HGPS cell (cell line): ENCODE measurements around a stretch of chr5.

DNA sequence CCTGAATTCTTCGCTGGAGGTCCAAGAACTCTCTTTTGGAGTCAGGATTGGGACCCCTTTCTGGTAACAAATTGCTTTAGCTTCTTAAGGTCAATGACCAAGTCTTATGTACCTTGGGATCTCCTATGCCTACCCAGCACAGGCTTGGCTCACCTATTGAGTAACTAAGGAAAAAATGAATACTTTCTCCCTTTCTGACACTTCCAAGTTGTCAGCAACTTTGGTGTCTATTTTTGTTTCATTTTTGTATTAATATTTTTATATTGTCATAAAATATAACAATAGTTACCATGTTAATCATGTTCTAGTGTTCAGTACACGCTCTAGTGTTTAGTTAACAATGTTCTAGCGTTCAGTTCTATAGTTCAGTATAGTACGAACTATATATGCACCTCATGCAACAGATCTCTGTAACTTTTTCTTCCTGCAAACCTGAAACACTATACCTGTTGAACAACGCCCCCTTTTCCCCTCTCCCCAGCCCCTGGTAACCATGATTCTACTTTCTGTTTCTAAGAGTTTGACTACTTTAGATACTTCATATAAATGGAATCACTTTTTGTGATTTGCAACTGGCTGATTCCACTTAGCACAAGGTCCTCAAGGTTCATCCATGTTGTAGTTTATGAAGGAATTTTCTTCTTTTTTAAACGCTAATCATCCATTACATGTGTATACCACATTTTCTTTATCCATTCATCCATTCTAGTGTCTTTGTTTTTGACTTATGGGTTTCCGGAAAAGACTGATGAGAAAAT, 1.7 kb upstream of the RHOBTB3 start:
- RRBS = no CpG with 5 or more reads among the region's 7 CpGs

- RRBS = no CpG with 5 or more reads among the region's 6 CpGs
Measured at GRCh38 chr5:95730246-95730601, 912 bp upstream of the RHOBTB3 start.

DNA sequence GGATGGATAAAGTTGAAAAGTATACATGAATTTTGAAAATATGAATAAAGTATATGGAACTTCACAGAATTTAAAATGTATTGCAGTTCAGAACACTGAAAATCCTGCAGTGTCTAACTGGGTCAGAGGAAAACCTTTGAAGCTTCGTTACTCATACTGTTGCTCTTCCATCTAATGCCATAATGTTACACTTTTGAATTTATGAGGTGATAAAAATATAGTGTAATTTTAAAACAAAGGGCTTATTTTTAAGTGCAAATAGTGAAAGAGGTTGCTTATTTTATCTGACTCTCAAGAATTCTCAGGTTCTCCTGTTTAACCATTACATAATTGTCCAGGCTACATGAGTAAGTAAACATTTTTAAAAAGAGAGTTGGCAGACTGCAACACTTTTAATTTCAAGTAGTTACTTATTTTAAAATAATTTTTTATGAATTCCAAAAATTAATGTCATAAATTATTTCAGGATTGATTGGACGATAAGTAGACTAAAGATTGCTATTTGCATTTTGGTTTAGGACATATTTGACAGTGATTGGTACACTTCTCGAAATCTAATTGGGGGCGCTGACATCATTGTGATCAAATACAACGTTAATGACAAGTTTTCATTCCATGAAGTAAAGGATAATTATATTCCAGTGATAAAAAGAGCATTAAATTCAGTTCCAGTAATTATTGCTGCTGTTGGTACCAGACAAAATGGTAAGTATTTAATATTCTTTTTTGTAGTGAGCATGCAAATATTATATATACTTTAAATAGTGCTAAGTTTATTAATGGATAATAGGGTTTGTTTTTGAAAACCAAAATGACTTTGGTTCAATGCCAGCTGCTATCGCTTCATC, 5.5 kb downstream of the RHOBTB3 start:
- RRBS = no CpG with 5 or more reads among the region's 6 CpGs

- RRBS = no CpG with 5 or more reads among the region's 7 CpGs
Measured at GRCh38 chr5:95755185-95755710, 24.1 kb downstream of the RHOBTB3 start.

- RRBS = no CpG with 5 or more reads among the region's 14 CpGs
Measured at GRCh38 chr5:95857857-95858551, 35.5 kb upstream of the GLRX start.

GRCh38 chr5:95864840-95865801, 42.6 kb upstream of the GLRX start:
- RRBS = no CpG with 5 or more reads among the region's 9 CpGs

DNA sequence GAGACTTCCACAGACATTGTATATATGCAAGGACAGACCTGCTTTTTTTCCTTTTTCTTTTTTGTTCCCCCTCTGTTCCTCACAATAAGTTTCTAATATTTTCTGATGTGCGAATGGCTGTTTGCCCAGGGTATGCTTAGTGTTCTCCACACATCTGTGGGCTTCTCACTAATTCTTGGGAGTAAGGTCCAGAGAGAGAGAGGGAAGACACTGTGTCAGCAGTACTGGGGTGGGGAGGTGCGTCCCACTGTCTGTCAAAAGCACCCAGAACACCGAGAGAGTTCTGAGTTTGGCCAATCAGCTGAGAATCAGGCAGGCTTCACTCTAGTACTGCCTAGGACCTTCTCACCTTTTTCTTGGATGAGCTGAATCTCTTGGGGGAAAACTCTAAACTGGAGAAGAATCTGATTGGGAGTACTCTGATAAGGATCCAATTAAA, 61.8 kb downstream of the ELL2 start:
- RRBS = no CpG with 5 or more reads among the region's 3 CpGs

DNA sequence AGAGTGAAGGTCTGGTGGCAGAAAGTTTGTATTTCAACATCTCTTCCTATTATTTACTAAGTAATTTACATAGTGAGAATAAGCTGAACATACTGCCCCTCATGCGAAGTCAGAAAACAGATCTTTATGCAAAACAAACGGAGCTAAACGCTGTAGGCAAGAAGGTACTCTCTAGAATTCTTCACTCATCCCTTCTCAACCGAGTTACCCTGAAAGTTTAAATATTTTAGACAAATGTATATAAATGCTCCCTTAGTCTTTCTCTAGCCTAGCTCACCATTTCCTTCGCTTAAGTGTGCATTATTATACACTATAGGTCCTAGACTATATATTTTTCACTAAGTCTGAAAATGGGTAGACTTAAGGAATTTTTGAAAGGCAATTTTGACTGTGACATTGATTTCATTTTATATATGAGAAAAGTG, 44.8 kb downstream of the ELL2 start:
- RRBS = no CpG with 5 or more reads among the region's 5 CpGs

GRCh38 chr5:96053114-96053869, 91.6 kb upstream of the ELL2 start:
- RRBS = no CpG with 5 or more reads among the region's 3 CpGs

DNA sequence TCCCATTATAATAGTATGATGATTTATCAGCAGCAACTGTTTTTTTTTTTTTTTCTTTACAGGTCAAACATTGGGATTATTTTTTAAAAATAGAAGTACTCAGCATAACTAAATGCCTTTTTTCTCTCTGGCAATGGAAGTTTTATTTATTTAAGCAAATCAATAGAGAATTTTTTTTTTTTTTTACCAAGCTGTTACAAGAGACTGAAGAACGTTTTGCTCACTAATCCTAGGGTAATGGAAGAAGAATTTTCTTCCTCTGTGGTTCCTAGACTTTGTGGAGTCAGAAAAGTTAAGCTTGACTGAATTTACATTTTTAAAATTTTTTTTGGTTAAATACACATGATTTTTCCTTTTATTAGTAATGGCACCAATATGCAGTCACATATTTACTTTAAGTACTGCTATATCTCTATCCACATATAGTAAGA, 189.9 kb downstream of the PCSK1 start:
- RRBS = no CpG with 5 or more reads among the region's 1 CpG

GRCh38 chr5:96297687-96298433, 135.2 kb downstream of the PCSK1 start:
- RRBS = no CpG with 5 or more reads among the region's 6 CpGs

- RRBS = 3% methylated on average over 7 of the region's 43 CpGs
Measured at GRCh38 chr5:96431984-96432922, 795 bp downstream of the PCSK1 start.

- RRBS = no CpG with 5 or more reads among the region's 4 CpGs
Measured at GRCh38 chr5:96704011-96704411, 41.8 kb downstream of the CAST start.

DNA sequence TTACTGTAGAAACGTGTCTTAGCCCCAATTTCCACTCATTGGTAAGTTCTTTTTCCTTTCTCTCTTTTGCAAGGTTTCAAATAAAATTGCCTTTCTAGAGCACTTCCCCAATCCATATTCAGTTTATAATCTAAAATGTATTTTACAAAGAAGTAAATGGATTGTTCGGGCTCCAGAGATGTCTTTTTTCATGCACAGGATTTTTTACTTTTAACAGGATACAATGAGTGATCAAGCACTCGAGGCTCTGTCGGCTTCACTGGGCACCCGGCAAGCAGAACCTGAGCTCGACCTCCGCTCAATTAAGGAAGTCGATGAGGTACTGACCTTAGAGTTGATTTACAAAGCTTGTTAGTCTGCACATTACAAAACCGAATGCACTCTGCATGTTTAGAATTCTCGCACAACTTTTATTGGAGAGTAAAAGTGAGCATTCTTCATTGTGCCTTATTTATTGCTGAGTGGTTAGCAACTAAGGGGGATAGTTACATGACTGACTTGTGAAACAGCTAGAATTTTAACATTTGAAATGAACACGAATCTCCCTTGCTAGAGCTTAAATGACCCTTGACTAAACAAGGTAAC, 65.2 kb downstream of the ERAP1 start:
- RRBS = no CpG with 5 or more reads among the region's 11 CpGs

DNA sequence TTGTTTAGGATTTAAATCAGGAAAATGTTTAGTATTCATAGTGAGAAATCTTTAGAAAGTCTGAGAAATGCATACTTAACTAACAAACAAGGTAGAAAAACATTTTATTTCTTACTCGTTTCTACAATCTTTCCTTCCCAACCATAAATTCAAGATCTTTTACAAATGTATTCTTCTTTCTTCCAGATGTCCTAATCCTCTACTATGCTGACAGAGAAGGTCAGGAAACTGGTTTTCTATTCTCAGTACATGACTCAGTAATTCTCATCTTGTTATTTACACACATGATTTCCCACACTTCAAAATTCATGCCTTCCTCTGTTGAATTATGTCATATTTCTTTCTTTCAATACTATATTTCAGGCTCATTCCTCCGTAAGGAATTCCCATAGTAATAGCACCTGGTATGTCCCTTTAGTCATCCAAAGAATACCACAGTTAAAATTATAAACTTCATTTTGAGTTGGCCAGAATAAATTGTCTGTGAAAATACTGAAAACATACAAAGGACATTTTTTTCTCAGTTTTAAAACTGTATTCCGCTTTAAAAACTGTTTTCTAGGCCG, 14.3 kb upstream of the LNPEP start:
- RRBS = no CpG with 5 or more reads among the region's 4 CpGs

GRCh38 chr5:98770950-98772079, 2.1 kb upstream of the RGMB start:
- RRBS = no CpG with 5 or more reads among the region's 24 CpGs

DNA sequence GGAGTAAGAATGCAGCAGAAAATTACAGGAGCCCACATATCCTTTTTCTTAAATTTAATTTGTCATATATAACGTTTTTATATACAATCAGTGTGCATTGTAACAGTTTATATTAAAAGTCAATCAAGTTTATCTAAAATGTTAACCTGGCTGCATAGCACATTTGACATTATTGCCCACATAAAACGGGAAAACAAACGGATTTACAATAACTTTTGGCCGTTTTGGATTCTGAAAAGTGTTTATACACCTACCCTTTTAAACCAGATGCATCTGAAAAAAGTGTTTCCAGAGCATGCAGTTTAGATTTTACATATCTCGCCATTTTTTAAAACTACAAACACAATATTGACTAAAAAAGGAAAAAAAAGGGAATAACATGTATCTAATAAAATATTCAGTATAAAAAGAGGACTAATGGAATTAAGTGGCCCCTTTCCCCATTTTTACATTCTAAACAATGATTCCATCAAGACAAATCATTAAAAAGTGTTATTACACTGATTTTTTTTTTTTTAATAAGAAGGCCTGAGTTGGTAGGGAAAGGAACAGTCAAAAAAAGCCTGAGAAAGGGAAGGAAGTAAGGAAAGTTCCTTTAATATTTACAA, 73.5 kb downstream of the CHD1 start:
- RRBS = no CpG with 5 or more reads among the region's 5 CpGs

DNA sequence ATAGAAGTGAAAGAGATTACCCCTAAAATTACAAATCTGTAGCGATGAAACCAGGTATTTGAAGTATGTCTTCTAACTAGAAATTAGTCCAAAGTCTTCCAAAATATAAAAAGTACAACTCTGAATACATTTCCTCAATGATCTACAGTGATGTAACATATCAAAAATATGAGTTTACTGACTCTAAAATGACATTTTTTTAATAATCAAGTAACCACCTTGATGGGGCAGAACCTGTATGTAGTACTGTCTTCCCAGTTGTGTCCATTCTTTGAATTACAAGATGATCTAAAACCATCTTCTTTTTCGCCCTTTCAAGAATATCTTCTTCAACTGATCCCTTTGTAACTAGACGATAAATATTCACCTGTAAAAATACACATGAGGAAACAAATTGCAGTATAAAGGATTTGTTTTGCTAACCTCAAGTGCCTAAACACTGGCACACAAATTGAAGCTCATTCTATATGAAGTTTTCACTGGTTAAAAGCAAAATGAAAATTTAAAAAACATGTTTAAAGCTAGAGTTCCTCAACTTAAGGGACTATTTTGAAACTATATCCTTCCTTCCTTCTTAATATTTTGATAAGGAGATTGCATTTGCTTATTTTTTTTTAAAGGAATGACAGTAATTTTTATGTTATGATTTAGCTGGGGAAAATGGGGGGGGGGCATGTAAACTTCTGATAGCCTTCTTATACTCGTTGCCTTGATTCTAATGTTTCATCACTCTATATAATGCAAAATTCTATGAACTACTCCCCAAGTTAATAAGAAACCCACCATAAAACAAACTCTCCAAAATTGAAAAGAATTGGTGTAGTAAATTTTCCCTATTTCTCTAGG, 46.8 kb downstream of the CHD1 start:
- RRBS = no CpG with 5 or more reads among the region's 4 CpGs

GRCh38 chr5:98888843-98889683, 39.7 kb downstream of the CHD1 start:
- RRBS = no CpG with 5 or more reads among the region's 6 CpGs

GRCh38 chr5:98904154-98904514, 24.7 kb downstream of the CHD1 start:
- RRBS = no CpG with 5 or more reads among the region's 6 CpGs